Ascending aorta (tissue), 1 donor: ENCODE measurements around the genes KCNH3, PRPF40B, AQP6 and RACGAP1.

DNA sequence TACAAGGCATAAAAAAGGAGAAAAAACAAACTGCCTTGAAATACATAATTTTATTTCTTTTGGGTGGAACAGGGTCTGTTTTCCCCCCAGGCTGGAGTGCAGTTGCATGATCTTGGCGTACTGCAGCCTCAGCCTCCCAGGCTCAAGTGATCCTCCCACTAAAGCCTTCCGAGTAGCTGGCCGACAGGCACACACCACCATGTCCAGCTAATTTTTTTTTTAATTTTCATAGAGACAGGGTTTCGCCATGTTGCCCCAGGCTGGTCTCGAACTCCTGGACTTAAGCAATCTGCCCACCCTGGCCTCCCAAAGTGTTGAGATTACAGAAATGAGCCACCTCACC, 4.2 kb upstream of the TUBA1C start:
- PRO-cap = no peak

GRCh38 chr12:49538448-49539362, at the start of gene KCNH3:
TSS of gene KCNH3 (plus strand) at chr12:49539030.
- PRO-cap = no peak

DNA sequence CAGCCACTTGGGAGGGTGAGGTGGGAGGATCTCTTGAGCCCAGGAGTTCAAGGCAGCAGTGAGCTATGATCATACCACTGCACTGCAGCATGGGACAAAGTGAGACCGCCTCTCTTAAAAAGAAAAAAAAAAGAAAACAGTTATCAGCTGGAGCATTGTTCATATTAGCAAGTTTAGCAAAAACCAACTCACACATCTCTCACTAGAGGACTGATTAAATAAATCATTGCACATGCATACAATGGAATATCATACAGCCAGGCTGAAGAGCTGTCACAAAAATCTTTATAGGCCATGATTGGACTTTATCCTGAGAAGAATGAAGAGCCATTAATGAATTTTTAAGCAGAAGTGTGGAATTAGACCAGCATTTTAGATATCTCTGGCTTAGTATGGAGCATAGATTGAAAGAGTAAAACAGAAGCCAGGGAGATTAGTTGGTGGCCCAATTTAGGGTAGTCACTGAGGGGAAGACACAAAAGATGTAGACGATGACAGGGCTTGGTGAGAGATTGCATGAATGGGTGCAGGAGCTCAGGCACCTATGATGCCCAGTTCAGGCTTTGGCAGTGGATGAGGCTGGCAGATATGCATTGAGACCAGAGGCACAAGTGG, 8.6 kb upstream of the MCRS1 start:
- PRO-cap = no peak

GRCh38 chr12:49600253-49600794, 5.1 kb downstream of the FAM186B start:
- PRO-cap = no peak

DNA sequence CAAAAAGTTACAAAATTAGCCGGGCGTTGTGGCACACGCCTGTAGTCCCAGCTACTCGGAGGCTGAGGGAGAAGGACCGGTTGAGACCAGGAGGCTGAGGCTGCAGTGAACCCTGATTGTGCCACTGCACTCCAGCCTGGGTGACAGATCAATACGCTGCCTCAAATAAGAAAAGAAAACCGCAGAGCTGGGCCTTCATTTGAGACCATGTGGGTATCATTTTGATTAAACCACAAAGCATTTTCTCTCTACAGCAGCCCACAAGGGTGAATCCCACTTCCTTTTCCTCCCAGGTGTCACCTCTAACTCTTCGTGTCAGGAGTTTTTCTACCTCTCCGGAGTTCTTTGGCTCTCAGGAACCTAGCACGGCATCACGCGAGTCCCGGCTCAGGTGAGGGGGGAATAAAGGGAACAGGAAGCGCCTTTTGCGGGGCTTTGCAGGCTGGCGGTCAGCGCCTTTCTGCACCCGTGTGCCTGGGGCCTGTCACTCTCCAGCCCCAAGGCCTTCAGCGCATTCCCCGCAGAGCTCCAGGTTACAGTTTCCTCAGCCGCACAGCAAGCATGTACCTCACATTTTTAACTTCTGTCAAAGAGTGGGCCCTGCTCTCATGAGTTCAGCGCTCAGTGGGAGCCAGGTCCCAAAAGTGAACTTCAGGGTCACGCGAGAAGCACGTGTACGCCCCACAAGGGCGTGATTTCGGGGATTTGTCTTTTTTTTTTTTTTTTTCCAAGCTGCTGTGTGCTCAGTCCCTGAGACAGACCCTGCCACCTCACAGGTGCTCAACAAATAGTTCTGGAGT, 817 bp upstream of the PRPF40B start:
- PRO-cap = no peak

DNA sequence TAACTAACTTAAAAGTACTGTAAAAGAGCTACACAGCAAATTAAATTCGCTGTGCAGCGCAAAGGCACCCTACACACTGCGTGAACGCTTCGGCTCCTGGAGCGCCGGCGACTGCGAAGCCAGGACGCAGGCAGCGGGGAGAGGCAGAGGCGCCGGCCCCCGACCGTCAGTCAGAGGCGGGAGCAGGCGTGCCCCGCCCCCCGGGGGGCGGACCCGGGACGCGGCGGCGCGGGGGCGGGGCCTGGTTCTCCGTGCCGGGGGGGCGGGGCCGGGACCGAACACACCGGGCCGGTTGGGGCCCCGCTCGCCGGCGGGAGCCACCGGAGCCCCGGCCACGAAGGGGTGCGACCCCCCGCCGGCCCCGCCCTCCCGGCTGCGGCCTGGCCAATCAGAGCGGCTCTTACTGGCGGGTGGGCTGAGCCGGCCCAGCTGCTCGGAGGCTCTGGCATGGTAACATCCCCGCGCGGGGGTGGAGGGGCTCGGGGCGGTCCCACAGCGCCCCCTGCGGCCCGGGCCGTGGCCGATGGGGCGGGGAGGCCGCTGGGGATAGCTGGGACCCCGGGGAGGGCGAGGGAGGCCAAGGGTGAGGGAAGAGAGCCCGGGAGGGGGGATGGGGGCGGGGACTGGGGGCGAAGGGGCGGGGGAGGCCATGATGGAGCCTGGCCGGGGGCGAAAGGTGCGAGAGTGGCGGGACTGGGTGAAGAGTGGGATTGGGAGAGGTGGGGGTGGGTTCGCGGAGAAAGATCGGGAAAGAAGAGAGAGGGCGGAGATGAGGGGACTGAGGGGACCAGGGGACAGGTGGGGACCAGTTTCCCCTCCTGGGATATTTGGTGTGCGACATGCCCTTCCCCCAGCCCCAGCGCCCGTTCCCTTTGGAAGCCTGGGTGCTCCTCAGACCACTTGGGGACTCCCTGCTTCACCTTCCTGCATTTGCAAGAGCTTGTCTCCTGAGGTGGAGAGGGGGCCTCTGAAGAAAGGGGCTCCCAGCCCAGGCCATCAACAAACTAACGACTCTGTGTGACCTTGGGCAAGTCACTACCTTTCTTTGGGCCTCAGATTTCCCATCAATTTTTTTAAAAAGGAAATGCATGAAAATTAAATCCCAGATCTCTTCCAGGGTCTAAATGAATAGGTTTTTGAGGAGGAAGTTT, at the start of gene PRPF40B:
PRPF40B (plus strand) TSS at position 418 of the 1,151 bp plus-strand sequence.
- PRO-cap = bidirectional peak, plus-strand start at position 281 of the sequence, minus-strand start at position 113 of the sequence

DNA sequence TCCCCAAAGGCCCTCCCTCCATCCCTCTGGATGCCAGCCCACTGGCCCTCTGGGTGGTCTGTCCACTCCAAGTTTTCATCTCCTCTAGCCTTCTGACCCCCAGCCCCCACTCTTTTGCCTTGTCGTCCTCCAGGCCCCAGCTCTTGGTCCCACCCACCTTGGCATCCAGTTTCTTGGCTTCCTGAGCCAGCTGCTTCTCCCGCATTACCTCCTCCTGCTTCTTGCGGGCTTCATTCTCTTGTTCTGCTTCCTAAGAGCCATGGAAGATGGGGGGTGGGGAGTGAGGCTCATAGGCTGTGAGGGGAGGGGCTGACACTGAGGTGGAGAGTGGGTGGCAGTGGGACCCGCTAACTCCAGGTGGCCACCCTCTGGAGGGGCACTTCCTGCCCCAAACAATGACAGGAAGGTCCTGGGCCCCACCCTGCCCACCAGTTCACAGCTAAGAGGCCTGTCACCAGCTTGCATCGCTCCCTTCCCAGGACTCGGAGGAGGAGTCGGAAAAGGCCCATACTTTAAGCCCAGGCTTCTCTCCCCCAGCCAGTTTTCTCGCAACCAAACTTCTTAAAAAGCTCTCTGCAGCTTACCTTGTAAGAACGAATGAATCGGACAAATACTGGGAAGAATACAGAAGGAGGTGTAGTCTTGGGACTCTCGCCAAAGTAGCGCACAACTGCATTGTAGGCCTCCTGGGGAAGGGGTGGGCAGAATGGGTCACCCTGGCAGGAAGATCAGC, 23.9 kb downstream of the PRPF40B start:
- PRO-cap = no peak

DNA sequence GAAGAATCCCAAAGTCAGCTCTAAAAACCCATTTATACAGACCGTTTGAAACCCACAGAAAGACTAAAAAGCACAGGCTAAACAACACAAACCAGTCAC, 1.1 kb downstream of the FMNL3 start:
- PRO-cap = no peak

- PRO-cap = no peak
Measured at GRCh38 chr12:49763458-49764004, 22.2 kb downstream of the TMBIM6 start.

- PRO-cap = no peak
Measured at GRCh38 chr12:49803688-49804129, 24.5 kb downstream of the NCKAP5L start.

GRCh38 chr12:49809414-49810587, 18.4 kb downstream of the NCKAP5L start:
- PRO-cap = no peak

GRCh38 chr12:49838371-49838953, 4.4 kb downstream of the BCDIN3D start:
- PRO-cap = no peak

DNA sequence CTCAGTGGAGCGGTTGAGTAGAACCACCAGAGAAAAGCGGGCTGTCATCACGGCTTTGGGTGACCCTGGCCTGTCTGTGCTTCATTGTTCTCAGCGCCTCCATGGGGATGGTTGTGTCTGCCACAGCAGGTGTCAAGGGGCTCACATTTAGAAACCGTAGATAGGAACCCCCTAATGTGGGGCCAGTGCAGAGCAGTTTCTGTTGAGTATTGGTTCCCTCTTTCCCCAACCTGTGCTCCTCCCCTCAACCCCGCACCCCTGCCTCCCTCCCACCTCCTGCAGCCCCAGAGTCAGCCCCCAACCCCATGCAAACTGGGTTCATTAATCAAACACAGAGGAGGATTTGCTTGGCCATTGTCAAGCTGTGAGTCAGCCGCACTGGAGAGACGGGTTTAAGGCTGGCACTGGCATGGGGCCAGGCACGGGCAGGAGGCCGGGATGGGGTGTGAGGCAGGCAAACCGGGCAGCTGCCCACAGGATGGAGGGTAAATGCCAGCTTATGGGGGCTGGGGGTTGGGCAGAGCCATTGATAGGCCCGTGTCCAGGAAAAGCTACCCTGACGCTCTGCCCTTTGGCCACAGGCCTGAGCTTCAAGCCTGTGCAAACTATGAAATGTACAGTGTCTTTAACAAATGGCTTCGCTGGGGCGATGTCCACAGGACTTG, 1.2 kb downstream of the AQP5 start:
- PRO-cap = no peak

DNA sequence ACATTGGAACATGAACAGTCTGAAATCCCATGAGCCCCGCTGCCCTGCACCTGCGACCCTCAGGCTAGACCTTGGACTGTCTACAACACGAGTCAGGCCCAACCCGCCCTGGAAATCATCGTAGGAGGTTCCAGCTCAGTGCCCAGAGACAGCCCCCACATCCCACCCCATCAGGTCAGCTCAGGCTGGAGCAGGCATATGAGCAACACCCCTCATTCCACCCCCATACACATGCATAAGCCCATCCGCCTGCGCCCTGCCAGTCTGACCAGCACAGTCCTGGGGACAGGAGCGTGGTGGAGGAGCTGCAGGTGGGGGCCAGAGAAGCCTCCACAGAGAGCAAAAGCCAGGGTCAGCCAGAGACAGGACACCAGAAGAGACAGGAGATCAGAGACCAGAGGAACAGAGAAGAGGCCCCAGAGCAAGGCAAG, at the start of gene AQP6:
AQP6 (plus strand) TSS at position 226 of the 431 bp plus-strand sequence.
- PRO-cap = no peak

DNA sequence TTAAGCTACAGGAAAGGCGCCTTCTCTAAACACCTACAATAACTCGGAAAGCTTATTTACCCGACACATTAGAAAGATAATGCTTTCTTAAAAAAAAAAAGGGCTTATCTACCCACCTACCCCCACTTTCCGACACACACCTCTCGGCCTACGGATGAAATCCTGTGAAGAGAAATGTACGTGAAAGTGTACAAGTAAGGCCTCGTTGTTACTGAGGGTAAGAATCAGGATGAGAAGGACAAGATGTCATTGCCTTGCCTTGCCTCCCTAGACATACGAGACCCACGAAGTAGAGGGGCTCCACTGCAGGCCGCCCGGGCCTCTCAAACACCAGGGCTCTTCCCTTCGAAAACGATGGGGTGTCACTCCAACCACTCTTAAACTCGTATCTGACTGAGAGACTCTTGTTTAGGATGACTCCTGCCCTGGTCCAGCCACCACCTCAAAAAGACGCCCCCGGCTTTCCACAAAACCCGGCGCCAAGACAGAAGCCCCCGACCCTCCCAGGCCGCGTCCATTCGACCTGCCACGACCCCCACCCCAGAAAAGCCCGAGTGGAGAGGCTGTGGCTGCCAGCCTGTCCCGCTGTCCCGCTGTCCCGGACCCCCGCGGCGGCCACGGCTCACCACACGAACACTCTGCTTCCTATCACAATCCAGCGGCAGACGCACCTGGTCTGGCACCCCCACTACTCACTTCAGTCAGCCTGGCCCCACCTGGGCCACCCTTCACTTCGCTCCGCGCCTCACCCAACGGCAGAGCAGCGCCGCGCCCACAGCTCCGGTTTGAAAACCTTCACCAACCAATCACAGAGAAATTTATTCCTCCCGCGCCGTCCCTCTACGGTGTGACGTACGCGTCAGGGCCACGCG, at the start of gene RACGAP1:
RACGAP1 (minus strand) TSS at position 793 of the 872 bp plus-strand sequence.
- PRO-cap = unidirectional peak, minus-strand start at position 793 of the sequence

DNA sequence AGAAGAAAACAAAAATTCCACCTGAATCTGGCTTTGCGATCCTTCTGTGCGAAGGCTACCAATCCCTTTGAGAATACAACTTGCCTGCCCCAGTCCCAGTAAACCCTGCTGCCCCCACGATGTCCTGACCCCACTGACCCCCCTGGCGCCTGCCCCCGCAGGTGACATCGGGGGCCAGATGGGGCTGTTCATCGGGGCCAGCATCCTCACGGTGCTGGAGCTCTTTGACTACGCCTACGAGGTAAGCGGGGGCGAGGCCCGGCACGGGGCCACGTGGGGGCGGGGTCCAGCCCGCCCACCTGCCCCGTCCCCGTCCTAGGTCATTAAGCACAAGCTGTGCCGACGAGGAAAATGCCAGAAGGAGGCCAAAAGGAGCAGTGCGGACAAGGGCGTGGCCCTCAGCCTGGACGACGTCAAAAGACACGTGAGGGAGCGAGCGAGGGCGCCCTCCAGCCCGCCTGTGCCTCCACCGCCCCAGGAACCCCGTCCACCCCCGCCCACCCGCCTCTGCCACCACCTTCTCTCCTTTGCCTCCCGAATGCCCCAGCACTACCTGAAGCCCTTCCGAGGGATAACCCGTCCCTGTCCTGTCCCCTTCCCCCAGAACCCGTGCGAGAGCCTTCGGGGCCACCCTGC, 4.1 kb upstream of the SMARCD1 start:
- PRO-cap = no peak

GRCh38 chr12:50166463-50166861, 707 bp downstream of the CERS5 start:
- PRO-cap = no peak

- PRO-cap = no peak
Measured at GRCh38 chr12:50325922-50326406, 42.6 kb upstream of the LIMA1 start.

DNA sequence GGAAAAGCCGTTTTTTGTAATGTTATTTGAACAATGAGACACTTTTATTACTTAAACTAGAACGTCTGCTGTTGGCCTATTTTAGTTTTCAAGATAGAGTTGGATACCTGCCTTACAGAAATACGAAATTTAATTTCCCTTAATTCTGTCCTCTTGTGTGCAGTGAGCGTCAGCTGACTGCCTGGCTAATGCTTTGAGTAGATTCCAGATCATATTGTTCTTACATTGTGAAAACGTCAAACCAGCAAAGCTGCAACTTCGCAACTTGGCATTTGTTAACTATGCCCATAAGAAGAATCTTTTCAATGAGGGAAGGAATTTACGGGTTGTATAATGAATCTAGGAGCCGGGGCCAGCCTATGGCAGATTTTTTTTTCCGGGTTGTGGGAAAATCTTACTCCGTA, 1.1 kb downstream of the LARP4 start:
- PRO-cap = bidirectional peak, plus-strand start at position 333 of the sequence, minus-strand start at position 90 of the sequence

GRCh38 chr12:50520265-50521369, 15.8 kb downstream of the DIP2B start:
- PRO-cap = no peak